ENCODE results near the genes MALSU1 and FAM221A.

DNA sequence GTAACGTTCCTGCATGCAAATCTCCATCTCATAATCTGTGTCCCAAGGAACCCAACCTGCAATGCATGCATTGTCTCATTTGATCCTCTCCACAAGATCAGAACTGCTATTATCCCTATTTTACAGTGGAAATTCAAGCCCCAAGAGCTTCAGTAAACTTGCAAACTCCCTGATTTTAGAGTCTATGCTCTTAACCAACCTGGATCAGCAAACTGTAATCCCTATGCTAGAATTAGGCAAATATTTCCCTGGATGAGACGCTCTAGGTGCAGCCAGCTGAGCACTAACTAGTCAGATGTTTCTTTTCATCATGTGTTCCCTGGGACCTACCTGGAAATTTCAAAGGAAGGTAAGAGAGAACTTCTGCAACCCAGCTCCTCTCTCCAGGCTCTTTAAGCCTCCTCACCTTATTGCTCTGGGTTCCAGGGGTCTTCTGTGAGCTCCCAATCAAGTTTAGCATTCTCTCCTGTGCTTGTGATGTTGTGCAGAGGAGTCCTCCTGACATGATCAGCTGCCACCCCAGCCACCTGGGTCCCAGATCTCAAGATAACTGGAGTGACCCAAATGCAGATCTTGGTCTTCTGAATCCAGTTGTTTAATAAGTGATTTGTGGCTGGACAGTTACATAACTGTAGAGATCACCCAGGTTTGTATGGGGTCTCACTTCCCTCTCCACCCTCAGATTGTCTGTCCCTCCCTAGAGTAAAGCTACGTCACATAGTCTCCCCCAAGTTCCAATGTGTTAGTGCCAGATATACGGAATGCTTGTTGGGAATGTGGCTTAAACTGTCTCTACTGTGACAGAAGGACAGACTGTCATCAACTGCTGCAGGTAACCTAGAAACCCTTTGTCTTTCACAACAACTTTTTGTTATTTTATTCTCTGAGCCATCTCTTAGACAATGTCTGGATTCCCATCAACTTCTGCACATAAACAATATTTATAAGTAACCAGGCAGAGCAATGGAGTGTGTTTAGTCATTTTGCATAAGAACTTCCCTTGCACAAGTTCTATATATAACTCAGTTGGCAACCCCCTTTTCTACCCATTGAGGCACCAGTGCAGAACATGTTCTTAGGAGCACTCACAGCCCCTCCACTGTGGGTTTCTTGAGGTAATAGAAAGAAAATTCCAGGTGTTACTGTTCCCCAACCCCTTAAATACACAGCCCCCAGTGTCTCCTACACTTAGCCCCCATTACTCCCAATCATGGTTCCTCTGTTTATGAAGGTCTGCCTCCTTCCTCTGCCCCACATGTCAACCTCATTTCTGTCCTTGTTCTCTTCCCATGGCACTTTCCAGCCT is 65.3 kb upstream of the IL6 start:
- PRO-cap = no peak

DNA sequence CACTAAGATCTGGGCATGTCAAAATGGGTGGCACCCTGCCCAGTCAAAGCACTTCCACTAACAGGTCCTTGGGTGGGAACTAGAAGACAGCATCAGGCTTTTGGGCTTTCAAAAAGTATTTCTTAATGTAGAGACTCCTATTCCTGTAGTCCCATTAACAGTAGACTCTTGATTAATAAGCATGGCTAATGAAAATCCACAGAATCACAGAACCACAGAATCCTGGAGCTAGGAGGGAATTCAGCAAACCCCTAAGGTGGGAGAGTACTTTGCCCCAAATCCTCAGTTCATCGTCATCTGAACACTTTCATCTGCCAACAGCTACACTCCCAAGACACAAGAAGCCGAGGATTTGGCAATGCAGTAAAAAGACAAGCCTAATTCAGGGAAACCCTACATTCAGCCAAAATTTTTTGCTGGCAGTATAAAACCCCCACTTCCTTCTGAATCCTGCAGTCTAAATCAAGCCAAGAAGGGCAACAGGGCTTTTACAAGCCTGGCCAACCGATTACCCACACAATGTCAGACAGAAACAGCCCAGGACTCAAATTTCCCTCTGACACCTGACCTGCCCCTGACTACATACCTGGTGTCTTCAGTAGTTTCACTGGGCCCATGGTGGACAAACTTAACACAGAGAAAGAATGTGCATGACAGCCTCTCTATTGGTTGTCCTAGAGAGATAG is 5.9 kb upstream of the IL6 start:
- PRO-cap = no peak

DNA sequence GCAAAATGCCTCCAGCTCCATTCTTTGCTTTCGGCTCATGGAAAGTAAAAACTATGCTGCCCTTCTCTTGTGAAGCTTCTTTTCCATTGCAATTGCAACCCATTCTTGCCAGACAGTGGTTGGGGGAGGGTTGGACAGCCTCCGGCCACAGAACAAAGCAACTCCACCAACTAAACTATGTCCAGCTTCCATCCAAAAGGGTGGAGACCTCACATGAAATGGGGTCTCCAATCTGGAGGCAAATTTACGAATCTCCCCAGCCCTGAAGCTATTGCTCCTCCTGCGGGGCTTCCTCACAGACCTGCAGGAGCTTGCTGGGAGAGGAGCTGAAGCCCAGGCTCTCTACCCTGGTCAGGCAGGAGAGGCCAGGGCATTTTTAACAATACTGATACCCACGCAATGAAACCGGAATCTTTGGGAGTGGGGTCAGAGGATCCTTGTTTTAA is 543 bp downstream of the GPNMB start:
- PRO-cap = unidirectional peak, plus-strand start at position 296 of the sequence

DNA sequence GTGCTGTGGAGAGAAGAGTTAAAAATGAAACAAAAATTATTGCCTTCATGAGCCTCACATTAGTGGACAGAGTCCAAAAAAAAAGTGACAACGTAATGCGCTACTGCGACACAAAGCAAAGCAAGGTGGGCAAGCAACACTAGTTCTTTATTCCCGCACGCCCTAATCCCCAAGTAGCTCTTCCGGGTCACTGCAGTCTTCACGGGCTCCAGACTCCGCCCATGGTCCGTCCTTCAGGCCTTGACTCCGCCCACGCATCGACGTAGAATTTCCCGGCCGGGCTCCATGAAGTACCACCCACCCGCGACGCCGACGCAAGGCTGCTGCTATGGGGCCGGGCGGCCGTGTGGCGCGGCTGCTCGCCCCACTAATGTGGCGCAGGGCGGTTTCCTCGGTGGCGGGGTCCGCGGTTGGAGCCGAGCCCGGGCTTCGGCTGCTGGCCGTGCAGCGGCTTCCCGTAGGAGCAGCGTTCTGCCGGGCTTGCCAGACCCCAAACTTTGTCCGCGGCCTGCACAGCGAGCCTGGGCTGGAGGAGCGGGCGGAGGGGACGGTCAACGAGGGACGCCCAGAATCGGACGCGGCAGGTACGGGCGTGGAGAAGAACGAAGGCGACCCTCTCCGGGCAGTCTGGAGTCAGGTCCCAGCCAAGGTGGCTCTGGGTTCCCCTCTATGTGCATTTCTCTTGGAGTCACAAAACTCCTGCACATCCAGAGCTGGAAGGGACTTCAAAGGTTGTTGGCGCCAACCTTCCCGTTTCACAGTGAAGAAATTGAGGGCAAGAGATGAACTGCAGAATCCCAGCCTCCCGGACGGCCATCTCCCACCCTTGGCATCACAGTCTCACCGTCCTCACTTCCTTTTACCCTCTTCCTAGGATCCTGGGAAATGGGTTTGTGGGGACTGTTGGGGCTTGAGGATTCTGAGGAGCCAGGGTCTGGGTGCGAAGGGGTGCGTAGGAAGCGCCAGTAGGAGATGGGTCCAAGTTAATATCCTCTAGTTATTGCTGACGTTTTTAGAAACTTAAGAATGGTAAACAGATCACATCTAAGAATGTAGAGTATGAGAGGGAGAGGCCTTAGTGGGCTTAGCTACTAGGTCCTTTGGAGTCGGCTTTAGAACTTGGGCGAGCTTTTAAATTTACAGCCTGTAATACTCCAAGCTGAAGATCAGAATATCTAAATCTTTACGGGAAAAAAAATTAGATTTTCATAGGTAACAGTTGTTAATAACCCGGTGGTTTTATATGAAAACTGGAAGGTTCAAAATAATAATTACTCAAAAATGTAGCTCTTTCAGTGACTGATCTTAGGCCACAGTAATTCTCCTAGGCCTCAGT is at the start of gene MALSU1:
MALSU1 (plus strand) TSS at position 315 of the 1,336 bp plus-strand sequence.
- PRO-cap = bidirectional peak, plus-strand start at position 317 of the sequence, minus-strand start at position 175 of the sequence

DNA sequence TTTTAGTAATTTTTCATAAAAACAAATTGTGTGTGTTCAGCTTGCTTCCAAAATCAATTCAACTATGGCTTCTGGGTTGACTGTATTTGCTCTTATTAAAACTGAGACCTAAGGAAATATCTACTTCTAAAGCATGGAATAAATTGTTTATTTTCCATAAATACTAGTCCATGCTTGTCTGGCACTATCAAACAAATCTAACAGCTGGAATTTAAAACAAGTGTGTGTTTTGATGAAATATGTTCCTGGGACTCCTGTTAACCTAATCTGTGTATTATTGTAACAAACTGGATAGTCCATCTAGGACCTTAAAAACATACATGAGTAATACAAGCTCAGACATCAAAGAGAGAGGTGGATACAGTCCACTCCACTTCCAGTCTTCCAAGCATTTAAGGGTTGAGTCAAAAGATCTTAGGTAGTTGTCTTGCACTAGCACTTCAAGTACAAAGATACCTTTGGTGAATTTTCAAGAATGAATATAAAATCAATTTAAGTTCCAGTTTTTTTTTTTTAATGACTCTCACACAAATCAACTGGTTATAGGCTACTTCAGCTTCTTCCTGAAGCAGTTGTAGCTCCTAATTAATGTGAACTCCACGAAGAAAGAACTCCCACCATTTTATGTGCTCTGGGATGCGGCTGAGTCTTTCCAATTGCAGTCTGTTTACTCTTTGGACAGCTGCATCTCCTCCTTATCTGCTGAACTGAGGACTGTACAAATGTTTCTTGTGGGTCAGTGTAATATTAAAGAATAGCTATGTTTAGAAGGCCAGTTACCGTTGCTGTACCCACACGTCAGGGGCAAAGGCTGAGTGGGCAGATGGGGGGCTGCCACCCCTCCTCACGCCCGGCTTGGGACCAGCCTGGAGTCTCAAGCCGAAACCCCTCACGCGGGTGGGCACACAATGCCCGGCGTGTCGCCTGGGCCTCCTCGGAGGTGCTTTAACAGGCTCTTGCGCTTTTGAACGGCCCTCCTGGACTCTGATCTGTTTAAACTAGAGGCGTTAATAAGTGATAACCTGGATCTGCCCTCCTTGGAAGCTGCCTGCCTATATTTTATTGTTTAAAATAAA is 2.8 kb upstream of the IGF2BP3 start:
- PRO-cap = no peak

- PRO-cap = bidirectional peak, plus-strand start at chr7:23490540, minus-strand start at chr7:23490419
Observed at GRCh38 chr7:23490018-23490733, 19.9 kb upstream of the IGF2BP3 start.

- PRO-cap = bidirectional peak, plus-strand start at chr7:23680161, minus-strand start at chr7:23680025
Observed at GRCh38 chr7:23679785-23680652, at the start of gene FAM221A. Gene FAM221A (plus strand): TSS chr7:23680199.

- PRO-cap = no peak
Observed at GRCh38 chr7:23722454-23723040, 12.5 kb downstream of the STK31 start.

DNA sequence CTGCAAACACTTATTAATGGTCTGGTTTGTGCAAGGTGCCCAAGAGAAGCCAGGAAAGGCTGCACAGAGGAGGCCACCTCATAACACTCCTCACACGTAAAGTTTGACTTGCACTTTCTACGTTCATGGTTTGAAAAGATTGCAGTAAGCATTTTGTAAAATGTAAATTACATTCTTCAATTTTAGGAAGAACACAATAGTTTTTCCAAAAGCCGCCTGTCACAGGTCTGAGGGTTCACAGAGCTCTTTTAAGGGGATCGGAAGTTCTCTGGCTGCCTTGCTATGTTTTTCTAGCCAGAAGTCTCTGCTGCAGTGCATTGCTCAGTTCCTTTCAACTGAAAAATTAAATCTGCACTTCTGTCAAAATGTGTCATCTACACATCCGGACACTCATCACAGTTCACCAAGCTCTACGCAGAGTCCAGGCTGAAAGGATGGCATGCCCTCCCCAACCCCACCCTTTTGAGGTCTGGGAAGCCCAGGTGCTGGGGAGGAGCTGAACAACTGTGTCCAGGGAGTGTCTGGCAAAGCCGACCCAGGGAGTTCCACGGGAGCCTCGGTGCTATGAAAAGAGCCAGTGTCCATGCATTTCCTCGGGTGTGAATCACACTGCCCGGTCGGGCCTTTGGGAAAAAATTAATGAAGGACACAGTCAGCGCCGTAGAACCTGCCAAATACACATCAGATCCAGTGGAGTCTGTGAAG is 957 bp upstream of the PALS2 start:
- PRO-cap = unidirectional peak, plus-strand start at position 527 of the sequence

DNA sequence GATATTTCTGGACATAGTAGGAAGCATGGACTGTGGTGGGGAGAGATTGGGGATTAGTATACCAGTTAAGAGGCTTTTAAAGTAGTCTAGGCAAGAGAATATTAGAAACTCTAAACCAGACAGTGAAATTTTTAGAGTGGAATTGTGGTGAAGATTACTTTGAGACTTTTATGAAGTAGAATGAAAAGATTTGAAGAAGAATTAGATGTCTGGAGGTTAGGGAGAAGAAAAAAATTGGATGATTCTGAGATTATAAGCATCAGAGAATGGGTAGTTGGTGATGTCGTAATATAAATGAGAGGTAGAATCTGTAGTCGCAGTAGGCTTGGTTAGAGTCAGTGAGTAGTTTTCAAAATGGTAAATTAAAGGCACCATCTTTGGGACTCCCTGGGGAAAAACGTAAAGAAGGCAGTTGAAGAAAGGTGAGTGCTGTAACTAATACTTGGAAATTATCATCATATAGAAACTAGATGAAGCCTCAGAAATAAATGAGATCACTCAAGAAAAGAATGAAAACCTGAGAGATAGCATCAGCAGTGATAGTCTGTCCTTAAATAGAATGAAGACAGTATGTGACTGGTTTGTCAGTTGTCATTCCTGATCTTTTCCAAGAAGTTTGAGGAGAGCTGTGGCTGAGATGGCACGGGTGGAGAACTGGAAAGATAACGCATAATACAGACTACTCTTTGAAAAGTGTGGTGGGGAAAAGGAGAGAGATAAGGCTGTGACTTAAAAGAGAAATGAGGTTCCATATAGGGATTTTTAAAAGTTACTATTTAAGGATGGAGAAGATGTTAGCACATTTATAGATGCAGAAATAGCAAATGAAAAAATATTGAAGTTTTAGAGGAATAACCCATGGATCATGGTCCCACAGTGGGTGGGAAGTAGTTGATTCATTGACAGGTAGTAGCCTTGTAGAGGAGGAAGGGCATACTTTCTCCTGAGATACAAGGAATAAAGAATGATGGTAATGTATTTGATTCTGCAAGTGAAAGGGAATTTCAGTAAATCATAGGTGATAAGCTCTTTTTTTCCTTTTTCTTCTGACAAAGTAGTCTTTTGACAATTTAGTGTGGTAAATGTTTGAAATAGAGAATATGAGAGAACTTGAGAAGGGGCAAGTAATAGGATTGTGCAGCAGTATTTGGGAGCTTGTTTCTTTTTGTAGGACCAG is 23.9 kb downstream of the PALS2 start:
- PRO-cap = no peak

DNA sequence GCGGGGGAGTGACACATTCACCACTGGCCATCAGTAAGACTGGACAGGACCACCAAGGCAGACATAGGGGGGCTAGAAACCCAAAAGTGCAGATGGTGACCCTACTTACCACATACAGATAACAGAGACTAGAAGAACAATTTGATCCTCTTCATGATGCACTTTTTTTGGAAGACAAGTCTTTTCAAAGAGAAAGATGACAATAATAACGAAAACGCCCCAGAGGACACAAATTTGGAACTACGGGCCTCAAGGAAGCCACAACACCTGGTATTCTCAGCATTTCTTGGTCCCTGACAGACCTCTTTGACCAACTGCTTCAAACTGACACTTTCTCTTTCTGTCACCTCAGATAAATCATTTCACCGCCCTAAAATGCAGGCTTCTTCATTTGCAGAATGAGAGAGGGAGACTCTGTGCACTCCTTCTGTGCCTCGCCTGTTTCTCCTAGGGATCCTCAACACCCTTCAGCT is 41.7 kb downstream of the GSDME start:
- PRO-cap = no peak

GRCh38 chr7:24719022-24719351 is 38.3 kb downstream of the GSDME start:
- PRO-cap = no peak

DNA sequence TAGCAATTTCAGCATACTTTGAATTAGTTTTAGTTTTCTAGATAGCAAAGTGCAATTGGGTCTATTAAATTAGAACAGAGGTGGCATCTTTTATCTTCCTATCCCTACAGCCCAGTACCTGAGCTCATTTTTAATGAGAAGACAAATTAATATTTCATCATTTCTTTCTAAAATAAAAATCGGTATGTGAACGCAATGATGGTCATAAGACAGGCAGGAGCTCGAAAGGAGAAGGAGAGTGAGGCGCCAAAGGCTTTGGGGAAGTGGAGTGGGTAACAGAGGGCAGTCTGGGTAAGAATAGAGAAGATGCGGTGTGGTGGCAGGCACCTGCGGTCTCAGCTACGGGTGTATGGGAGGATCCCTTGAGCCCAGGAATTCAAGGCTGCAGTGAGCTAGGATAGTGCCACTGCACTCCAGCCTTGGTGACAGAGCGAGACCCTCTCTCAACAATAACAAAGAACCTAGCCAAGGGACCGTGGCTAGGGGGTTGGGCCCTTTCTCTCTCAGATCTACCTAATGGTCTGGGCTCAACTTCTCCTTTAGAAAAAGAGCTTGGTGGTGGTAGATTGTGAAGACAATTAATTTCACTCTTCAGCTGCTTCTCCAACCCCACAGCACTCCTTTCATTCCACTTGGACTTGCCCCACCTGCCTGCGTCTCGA is 1.2 kb downstream of the GSDME start:
- PRO-cap = no peak

DNA sequence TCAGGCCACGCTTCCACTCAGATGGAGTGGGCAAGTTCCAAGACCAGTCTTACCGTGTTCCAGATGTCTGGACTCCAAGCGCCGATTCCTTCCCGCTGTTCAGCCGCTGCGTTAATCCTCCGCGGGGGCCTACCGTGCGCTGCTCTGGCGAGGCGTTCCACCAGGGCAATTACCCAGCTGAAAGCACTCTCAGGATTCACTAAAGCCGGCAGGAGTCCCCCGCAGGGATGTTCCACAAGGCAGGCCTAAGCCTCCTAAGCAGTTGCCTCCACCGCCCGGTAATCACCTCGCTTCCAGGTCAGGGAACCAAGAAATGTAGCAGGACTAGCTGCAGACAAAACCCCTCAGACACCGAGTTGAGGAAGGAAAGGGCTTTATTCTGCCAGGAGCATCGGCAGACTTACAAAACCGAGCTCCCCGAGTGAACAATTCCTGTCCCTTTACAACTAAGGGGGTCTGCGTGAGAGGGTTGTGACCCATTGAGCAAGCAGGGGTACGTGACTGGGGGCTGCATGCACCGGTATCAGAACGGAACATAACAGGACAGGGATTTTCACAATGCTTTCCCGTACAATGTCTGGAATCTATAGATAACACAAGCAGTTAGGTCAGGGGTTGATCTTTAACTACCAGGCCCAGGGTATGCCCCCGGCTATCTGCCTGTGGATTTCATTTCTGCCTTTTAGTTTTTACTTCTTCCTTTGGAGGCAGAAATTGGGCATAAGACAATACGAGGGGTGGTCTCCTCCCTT is 37.9 kb upstream of the GSDME start:
- PRO-cap = no peak

DNA sequence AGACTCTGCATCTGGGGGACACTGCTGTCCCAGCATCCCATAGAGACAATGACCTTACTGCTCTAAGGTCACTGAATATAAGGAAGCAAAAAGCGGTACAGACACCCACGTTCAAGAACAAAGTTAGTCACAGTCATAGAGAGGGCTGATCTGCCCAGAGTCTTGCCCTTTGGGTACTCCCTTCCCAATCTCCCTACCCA is 76.3 kb upstream of the GSDME start:
- PRO-cap = no peak

- PRO-cap = bidirectional peak, plus-strand start at chr7:24979394, minus-strand start at chr7:24979254; bidirectional peak, plus-strand start at chr7:24979449, minus-strand start at chr7:24979480; bidirectional peak, plus-strand start at chr7:24979587, minus-strand start at chr7:24979592
Observed at GRCh38 chr7:24978708-24979781, 933 bp downstream of the OSBPL3 start.

GRCh38 chr7:25114959-25116026 is 9.8 kb downstream of the CYCS start:
- PRO-cap = no peak

DNA sequence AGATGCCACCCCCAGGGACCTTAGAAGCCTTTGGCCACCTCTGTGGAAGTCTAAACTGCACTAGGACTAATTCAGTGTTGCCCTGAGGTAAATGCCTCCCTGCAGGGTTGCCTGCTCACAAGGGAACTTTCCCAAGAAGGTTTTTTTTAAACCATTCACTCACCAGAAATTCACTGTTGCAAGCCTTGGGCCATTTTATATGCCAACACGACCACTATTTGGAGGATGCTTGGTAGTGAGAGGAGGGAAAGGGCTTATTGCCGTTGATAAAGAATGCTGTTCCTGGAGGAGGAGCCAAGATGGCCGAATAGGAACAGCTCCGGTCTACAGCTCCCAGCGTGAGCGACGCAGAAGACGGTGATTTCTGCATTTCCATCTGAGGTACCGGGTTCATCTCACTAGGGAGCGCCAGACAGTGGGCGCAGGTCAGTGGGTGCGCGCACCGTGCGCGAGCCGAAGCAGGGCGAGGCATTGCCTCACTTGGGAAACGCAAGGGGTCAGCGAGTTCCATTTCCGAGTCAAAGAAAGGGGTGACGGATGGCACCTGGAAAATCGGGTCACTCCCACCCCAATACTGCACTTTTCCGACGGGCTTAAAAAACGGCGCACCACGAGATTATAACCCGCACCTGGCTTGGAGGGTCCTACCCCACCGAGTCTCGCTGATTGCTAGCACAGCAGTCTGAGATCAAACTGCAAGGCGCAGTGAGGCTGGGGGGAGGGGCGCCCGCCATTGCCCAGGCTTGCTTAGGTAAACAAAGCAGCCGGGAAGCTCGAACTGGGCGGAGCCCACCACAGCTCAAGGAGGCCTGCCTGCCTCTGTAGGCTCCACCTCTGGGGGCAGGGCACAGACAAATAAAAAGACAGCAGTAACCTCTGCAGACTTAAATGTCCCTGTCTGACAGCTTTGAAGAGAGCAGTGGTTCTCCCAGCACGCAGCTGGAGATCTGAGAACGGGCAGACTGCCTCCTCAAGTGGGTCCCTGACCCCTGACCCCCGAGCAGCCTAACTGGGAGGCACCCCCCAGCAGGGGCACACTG is 408.1 kb upstream of the NFE2L3 start:
- PRO-cap = no peak

- PRO-cap = bidirectional peak, plus-strand start at chr7:25856149, minus-strand start at chr7:25856144; unidirectional peak, minus-strand start at chr7:25856202
Observed at GRCh38 chr7:25856007-25856340, 296.0 kb upstream of the NFE2L3 start.

- PRO-cap = no peak
Observed at GRCh38 chr7:25862510-25863115, 289.4 kb upstream of the NFE2L3 start.

Data from fallopian tube (tissue), 1 donor.